ENCODE results near the genes GOLGA3 and ZNF605.

- PRO-cap: no peak
- RAMPAGE, long total RNA, 2 experiments: no peak in any of the 2 experiments
Observed at GRCh38 chr12:132439410-132439980, 50.5 kb upstream of the FBRSL1 start.

DNA sequence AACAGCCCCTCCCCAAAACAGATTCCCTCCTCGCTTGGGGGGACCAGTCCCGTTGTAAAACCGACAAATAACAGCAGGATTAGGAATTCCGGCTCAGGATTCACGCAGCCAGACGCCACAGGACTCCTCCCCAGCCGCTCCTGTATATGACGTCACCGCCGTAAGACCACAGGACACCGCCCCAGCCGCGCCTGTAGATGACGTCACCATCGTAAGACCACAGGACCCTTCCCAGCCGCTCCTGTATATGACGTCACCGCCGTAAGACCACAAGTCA lies 44.1 kb upstream of the FBRSL1 start:
- PRO-cap: no peak
- RAMPAGE, long total RNA, 2 experiments: no peak in any of the 2 experiments

- PRO-cap: no peak
- RAMPAGE, long total RNA, 2 experiments: no peak in any of the 2 experiments
Observed at GRCh38 chr12:132467993-132468296, 22.0 kb upstream of the FBRSL1 start.

- PRO-cap: no peak
- RAMPAGE, long total RNA, 2 experiments: no peak in any of the 2 experiments
Observed at GRCh38 chr12:132488992-132489574, 868 bp upstream of the FBRSL1 start.

DNA sequence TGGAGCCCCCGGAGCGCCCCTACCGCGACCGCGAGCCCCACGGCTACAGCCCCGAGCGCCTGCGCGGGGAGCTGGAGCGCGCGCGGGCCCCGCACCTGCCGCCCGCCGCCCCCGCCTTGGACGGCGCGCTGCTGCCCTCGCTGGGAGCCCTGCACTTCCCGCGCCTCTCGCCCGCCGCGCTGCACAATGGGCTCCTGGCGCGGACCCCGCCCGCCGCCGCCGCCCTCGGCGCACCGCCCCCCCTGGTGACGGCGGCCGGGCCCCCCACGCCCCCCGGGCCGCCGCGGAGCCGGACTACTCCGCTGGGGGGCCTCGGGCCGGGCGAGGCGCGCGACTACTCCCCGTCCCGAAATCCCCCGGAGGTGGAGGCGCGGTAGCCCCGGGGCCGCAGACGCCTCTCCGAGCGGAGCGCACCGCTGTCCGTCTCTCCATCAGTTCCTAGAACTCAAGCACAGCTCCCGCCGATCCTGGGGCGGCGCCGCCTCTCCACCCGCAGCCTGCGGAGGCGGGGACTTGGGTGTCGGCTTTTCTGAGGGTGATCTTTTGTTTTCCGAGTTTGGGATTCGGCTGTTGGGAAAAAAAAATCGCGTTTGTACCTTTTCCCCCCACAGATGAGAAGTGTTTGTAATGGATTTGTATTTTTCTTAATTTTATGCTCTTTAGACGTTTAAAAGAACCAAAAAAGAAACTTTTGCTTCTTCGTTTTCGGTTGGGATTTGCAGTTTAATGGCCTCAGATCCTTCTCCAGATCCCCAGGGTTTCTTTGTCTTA lies 26.8 kb downstream of the LRCOL1 start:
- PRO-cap: no peak
- RAMPAGE, long total RNA, 2 experiments: no peak in any of the 2 experiments

DNA sequence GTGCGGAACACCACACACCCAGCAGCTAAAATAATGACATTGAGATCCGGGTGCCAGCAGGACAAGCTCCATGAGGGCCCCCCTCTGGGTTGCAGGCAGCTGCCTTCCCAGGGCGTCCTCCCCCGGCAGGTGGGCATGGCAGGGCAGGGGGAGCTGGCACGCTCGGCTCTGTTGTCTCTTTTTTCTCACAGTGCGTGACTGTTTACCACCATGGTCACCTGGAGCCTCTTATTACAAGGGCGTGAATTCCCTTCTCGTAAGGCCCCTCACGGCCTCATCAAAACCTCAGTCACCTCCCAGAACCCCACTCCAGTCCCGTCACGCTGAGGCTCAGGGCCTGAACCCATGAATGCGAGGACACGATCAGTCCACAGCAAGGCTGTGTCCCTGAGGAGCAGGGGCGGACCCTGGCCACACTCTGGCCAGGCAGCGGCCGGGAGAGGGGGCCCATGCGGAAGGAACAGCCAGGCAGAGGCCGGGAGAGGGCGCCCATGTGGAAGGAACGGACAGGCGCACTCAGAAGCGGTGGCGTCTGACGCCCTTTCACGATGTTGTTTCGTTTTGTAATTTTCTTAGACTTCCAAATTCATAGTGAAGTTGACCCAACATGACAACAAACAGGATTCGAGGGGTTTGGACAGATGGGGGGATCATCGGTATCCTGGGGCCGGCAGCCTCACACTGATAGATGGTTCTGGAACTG lies 10.1 kb downstream of the LRCOL1 start:
- PRO-cap: no peak
- RAMPAGE, long total RNA, 2 experiments: no peak in any of the 2 experiments

- PRO-cap: no peak
- RAMPAGE, long total RNA, 2 experiments: no peak in any of the 2 experiments
Observed at GRCh38 chr12:132608744-132609374, 1.5 kb downstream of the LRCOL1 start.

- PRO-cap: no peak
- RAMPAGE, long total RNA, 2 experiments: no peak in any of the 2 experiments
Observed at GRCh38 chr12:132710957-132711690, 482 bp downstream of the PGAM5 start.

DNA sequence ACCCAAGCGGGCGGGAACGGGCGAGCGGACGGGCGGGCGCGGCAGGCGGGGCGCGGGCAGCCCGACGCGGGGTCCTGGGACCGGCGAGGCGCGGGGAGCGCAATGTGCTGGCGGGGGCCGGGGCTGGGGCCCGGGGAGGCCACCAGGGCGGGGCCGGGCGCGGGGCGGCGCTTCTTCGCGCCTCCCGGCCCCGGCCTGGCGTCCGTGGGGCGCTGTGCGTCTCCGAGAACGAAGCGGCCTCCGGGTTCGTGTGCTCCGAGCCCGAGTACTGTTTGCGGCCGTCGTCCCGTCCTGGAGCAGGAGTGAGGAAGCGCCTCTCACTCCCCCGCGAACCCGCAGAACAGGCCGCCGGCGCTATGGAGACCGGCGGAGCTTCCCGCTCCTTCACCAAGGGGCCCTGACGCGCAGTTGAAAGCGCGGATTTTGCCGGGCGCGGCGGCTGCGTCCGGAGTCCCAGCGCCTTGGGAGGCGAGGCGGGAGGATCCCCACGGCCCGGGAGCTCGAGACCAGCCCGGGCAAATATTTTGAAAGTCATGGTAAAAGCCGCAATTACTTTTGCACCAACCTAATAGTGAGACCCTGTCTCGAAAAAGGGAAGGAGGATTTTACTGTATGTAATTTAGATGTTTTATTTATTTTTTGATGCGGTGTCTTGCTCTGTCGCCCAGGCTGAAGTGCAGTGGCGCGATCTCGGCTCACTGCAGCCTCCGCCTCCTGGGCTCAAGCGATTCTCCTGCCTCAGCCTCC lies 526 bp upstream of the ANKLE2 start:
- PRO-cap: bidirectional peak, plus-strand start at position 271 of the sequence, minus-strand start outside the sequence
- RAMPAGE, long total RNA, 2 experiments: no peak in any of the 2 experiments

DNA sequence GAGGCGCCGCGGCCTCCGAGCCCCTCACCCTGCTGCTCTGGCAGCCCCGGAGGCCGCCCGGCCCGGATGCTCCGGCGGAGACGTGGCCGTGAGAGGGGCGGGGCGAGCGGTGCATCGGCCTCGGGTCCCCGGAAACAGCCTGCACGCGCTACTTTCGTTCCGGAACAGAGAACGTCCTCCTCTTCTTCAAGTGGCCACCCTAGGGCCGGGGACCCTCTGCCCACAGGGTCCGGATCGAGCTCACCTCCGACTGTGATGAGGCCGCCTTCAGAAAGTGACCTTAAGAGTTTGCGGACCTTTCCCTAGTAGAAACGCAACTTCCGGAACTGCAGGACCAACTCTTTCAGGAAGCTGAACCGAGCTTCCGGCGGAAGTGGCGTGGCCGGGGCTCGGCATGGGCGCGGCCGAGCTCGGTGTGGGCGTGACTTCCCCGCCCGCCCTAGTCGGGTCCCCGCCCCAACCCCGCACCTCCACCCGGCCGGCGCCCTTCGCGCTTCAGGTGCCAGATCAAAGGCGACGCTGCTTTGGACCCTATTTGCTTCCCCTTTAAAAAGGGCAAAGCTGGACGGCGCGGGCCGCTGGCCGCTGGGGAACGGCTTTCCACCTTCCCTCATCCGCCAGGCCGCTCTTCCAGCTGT lies at the start of gene GOLGA3:
Gene GOLGA3, minus strand, starts transcription at position 95 of the 638 bp plus-strand sequence.
- PRO-cap: unidirectional peak, minus-strand start at position 68 of the sequence; bidirectional peak, plus-strand start at position 473 of the sequence, minus-strand start at position 320 of the sequence
- RAMPAGE, long total RNA, 2 experiments: start-site peak on the minus strand in 1 of 2 experiments, centred at positions 66 to 301 of the sequence, 17 to 101 reads per replicate

DNA sequence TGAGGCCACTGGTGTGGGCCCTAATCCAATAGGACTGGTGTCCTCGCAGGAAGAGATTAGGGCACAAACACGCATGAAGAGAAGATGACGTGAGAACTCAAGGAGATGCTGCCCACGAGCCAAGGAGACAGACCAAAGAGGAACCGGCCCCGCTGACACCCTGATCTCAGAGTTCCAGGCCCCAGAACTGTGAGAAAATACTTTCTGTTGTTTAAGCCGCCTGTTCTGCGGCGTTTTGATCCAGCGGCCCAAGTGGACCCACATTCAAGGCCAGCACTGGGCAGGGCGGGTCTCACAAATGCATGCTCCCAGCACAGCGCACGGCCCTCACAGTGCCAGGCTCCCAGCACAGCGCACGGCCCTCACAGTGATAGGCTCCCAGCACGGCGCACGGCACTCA lies 6.8 kb upstream of the GOLGA3 start:
- PRO-cap: no peak
- RAMPAGE, long total RNA, 2 experiments: no peak in any of the 2 experiments

DNA sequence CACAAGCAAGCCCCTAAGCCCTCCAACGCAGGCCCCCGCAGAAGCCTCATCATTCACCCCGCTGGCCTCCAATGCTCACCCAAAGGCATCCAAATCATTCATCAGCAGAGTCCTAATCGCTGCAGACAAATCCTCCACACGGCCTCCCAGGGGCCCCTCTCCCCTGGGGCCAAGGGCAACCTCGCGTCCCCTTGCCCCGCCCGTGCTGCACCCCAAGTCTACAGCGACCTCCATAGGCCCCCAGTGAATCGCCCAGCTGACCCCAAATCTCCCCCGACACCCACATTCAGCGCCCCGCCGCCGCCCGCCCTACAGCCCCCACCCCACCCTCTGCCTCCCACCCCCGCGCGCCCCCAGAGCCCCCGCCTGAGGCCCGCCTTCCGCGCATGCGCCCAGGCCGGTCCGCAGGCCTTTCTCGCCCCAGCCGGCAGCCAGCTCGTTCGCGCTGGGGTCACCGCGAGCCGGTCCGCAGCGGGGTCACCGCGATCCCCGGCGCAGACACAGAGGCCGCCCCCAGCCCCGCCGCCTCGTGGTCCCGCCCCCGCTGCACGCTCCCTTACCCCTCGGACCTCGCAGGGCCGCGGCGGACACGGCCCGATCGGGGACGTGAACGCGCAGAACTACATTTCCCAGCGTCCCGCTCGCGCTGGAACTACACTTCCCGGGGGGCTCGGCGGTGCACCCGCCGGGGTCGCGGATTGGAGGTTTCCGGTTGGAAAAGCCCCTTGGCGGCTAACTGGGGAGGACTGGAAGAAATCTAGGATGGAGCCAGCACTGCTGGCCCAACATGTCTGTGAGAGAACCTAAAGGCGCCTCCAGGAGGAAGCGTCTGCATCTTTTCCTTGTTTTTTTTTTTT lies at the start of gene ZNF605:
Gene ZNF605, minus strand, starts transcription at position 624 of the 857 bp plus-strand sequence.
- PRO-cap: bidirectional peak, plus-strand start at position 717 of the sequence, minus-strand start at position 622 of the sequence
- RAMPAGE, long total RNA, 2 experiments: start-site peak on the plus strand in 1 of 2 experiments, centred at position 713 of the sequence, 16 reads per replicate; start-site peak on the minus strand in 2 of 2 experiments, centred at positions 596 to 604 of the sequence, 25 reads per replicate

- PRO-cap: no peak
- RAMPAGE, long total RNA, 2 experiments: no peak in any of the 2 experiments
Observed at GRCh38 chr12:133038522-133039261, 1.4 kb downstream of the ZNF84 start.